ENCODE data around the gene SPON1.

DNA sequence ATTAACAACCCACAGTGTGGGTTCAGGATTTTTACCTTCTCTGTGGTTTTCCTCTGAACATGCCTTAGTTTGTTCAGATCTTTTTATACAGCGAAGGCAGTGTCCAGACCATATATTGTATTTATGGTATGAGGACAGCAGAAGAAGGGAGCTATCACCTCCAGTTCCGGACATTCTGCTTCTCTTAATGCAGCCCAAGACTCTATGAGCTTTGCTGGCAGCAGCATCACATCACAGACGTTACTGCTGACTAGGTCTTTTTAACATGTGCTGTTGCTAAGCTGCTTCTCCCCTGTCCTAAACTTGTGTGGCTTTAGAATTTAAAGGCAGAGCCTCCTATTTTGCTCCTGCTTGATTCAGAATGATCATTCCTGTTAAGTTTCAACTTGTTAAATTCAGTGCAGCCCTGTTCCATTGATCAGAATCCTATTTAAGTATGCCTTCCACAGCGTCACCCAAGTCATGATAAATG is 13.4 kb downstream of the MICAL2 start:
- PRO-cap = no peak
- RRBS, 2 experiments = no CpG with 5 or more reads among the region's 4 CpGs

GRCh38 chr11:12124497-12125261 is 14.3 kb downstream of the MICAL2 start:
- PRO-cap = no peak
- RRBS, 2 experiments = no CpG with 5 or more reads among the region's 7 CpGs

GRCh38 chr11:12136649-12137691 is 26.6 kb downstream of the MICAL2 start:
- PRO-cap = no peak
- RRBS, 2 experiments = no CpG with 5 or more reads among the region's 16 CpGs

- PRO-cap = no peak
- RRBS, 2 experiments = no CpG with 5 or more reads among the region's 7 CpGs
Measured at GRCh38 chr11:12143503-12144327, 33.3 kb downstream of the MICAL2 start.

- PRO-cap = no peak
- RRBS, 2 experiments = no CpG with 5 or more reads among the region's 17 CpGs
Measured at GRCh38 chr11:12160447-12161196, 50.2 kb downstream of the MICAL2 start.

DNA sequence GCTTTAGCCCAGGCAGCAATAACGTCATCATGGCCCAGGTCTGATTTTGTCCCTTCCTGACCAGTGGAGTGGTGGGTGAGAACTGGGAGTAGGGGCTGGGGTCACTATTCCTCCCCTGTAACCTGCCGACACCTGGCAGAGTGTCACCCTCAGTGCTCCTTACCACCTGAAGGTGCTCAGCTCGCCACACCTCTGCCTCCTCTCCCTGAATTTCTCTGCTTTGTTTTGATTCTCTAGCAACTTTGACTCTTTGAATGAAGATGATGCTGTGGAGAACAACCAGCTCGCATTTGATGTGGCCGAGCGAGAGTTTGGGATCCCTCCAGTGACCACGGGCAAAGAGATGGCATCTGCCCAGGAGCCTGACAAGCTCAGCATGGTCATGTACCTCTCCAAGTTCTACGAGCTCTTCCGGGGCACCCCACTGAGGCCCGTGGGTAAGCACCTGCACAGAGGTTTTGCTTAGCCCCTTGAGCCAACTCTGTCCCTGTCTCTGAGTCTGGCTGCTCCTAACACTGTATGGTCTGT is 115.6 kb downstream of the MICAL2 start:
- PRO-cap = no peak
- RRBS, 2 experiments = no CpG with 5 or more reads among the region's 10 CpGs

GRCh38 chr11:12226875-12227177 is 116.4 kb downstream of the MICAL2 start:
- PRO-cap = no peak
- RRBS, 2 experiments = no CpG with 5 or more reads among the region's 7 CpGs

GRCh38 chr11:12279973-12281151 is 97.0 kb upstream of the PARVA start:
- PRO-cap = no peak
- RRBS, 2 experiments = no CpG with 5 or more reads among the region's 13 CpGs

GRCh38 chr11:12379816-12381052 is 2.9 kb downstream of the PARVA start:
- PRO-cap = no peak
- RRBS, 2 experiments = no CpG with 5 or more reads among the region's 10 CpGs

DNA sequence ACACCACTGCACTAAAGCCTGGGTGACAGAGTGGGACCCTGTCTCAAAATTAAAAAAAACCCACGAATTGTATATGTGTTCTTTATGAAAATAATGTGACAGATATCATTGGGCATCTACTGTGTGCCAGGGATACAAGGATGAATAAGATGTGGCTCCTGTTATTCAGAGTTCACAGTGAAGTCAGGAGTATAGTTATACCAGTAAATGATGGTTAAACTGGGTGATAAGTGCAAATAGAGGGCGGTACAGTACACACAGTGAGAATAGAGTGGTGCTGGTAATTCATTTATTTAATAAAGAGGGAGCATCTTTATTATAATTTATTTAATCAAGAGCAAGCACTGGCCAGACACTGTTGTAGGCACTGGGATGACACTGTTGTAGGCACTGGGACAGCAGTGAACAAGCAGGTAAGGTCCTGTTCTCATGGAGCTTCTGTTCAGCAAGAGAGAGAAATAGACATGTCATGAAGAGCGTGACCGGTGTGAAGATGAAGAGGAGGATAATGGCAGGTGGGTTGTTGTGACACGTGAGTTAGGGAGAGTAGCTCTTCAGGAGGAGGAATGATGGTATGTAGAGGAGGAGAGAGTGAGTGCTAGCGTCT is 36.2 kb downstream of the TEAD1 start:
- PRO-cap = no peak
- RRBS, 2 experiments = no CpG with 5 or more reads among the region's 6 CpGs

DNA sequence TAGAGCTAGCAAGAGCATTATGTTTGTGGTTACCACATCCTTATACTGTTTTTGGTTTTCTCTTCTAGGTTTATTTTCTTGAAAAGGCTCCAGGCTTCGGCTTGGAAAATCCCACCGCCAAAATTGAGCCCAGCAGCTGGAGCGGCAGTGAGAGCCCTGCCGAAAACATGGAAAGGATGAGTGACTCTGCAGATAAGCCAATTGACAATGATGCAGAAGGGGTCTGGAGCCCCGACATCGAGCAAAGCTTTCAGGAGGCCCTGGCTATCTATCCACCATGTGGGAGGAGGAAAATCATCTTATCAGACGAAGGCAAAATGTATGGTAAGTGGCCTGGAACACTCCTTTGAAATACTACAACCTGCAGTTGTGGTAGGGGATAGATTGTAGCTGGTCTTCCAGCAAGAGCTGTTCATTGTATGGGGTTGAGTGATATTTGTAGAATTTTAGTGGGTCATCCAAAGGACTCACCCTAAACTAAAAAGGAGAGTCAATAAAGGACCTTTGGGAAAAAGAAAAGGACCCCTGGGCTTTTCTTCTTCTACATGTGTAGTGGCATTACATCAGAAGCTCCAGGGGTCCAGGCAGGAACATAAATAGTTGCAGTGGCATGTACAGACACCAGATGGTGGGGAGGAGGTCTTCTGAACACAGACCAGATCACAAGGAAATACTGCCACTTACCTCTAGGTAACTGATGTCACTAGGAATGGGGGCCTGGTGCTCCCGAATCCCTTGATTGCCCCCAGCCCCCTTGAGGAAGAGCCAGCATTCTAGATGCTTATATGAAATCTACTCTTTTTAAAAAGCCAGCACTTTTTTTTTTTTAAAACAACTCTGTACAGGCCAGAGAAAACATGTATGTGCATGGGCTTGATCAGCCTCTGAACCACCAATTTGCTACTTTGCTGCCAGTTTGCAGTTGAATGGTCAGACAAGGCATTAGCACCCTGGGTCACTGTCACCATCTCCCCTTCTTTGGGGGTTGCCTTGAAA is 90.2 kb downstream of the TEAD1 start:
- PRO-cap = no peak
- RRBS, 2 experiments = no CpG with 5 or more reads among the region's 8 CpGs

- PRO-cap = no peak
- RRBS, 2 experiments = no CpG with 5 or more reads among the region's 4 CpGs
Measured at GRCh38 chr11:12806144-12806771, 132.0 kb downstream of the TEAD1 start.

- PRO-cap = no peak
- RRBS, 2 experiments = no CpG with 5 or more reads among the region's 13 CpGs
Measured at GRCh38 chr11:12813516-12814465, 139.6 kb downstream of the TEAD1 start.

- PRO-cap = no peak
- RRBS, 2 experiments = no CpG with 5 or more reads among the region's 13 CpGs
Measured at GRCh38 chr11:12870129-12870662, 138.9 kb upstream of the RASSF10 start.

DNA sequence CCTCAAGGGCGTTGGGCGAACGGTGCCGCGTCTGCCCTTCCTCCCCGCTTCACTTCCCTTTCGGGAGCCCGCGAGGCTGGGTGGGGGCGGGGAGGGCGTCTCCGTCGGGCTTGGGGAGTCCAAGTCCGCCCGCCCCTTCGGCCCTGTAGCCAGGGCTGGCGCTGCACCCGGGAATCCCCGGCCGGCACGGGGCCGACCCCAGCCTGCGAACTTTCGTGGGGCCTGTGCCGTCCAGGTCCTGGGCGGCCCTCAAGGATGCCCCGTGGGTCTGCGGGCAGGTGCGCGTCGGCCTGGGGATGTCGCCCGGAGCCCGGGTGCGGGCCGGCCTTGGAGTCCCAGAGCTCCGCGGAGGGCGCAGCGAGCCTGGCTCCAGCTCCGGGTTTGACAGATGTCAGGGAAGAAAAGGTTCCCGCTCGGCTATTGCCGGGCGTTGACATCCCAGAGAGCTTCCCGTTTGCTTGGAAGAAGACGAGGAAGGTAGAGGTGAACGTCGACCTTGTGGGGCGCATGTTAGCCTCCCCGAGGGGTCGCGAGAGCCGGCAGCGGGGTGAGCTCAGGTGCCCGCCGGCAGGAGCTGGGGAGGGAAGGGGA is 920 bp downstream of the BMAL1 start:
- PRO-cap = no peak
- RRBS, 2 experiments = 23 to 75% methylated on average over 6 of the region's 57 CpGs

DNA sequence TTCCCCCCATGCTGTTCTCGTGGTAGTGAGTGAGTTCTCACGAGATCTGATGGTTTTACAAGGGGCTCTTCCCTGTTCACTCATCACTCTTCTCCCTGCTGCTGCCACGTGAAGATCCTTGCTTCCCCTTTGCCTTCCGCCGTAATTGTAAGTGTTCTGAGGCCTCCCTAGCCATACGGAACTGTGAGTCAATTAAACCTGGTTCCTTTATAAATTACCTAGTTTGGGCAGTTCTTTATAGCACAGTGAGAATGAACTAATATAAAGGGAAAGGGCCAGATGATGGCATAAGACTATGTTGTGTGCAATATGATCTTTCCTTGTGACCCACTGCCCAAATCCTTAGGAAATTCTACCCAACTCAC is 118.9 kb downstream of the FAR1 start:
- PRO-cap = unidirectional peak, minus-strand start at position 83 of the sequence
- RRBS, 2 experiments = no CpG with 5 or more reads among the region's 6 CpGs

GRCh38 chr11:13962126-13962963 is at the start of gene SPON1:
SPON1 (plus strand) TSS chr11:13962723.
- PRO-cap = bidirectional peak, plus-strand start at chr11:13962748, minus-strand start at chr11:13962606; bidirectional peak, plus-strand start at chr11:13962851, minus-strand start at chr11:13962826
- RRBS, 2 experiments = 33 to 58% methylated on average over 3 of the region's 69 CpGs

DNA sequence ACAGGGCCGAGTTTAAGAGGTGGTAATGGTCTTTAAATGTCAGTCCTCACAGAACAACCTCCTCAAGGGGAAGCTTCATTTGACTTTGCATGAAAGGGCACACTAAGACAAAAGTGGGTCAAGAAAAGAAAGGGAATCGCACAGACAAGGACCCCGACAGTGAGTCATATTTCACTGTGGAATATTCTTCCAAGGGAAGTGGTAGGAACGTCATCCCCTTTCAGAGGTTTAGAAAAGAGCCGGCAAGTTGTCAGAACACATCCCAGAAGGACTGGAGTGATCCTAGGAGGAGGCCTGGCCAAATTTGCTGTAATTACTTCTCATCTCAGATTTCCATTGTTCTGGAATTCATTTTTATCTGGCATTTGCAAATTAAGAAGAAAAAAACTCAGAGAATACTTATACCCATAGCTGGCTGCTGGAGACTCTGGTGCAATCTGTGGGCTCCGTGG is 20.9 kb downstream of the SPON1 start:
- PRO-cap = no peak
- RRBS, 2 experiments = no CpG with 5 or more reads among the region's 6 CpGs

- PRO-cap = no peak
- RRBS, 2 experiments = 93% methylated on average over 3 of the region's 19 CpGs; no CpG with 5 or more reads in 1 of the 2 experiments
Measured at GRCh38 chr11:14261710-14263130, 96.8 kb downstream of the RRAS2 start.

DNA sequence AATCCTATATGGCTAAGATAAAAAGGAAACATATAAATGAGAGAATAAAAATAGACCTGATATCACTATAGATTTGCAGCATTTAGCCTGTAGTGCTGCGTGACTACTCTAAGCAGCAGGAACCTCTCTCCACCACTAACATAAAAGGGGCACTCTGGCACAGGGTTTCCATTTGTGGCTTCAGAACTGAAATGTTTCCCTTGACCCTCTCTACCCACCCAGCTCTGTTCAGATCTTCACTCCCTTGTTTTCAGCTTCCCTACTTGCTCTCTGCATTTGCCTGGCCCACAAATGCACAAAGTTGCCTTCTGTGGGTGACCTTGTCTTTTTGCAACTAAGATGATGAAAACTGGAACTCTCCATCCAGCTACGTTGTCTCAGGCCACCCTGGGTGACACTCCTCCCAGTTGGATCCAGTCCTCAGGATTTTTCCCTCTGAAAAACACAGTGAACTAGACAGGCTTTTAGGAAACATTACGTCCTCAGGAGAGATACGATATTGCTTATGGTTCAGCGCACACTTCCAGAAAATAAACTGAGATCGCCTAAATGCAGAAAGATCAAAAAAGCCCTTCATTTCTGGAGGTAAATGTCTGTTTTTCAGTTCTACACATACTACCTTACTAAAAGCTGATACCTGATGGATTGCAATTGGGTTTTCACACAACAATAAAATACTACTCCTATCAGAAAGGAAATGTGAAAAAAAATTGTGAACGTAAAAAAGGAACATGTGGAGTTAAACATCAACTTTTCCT is 19.9 kb upstream of the PSMA1 start:
- PRO-cap = no peak
- RRBS, 2 experiments = no CpG with 5 or more reads among the region's 7 CpGs

All from HEK293 (cell line).